GM23248 (cell line): ENCODE measurements around the gene EXOSC10.

DNA sequence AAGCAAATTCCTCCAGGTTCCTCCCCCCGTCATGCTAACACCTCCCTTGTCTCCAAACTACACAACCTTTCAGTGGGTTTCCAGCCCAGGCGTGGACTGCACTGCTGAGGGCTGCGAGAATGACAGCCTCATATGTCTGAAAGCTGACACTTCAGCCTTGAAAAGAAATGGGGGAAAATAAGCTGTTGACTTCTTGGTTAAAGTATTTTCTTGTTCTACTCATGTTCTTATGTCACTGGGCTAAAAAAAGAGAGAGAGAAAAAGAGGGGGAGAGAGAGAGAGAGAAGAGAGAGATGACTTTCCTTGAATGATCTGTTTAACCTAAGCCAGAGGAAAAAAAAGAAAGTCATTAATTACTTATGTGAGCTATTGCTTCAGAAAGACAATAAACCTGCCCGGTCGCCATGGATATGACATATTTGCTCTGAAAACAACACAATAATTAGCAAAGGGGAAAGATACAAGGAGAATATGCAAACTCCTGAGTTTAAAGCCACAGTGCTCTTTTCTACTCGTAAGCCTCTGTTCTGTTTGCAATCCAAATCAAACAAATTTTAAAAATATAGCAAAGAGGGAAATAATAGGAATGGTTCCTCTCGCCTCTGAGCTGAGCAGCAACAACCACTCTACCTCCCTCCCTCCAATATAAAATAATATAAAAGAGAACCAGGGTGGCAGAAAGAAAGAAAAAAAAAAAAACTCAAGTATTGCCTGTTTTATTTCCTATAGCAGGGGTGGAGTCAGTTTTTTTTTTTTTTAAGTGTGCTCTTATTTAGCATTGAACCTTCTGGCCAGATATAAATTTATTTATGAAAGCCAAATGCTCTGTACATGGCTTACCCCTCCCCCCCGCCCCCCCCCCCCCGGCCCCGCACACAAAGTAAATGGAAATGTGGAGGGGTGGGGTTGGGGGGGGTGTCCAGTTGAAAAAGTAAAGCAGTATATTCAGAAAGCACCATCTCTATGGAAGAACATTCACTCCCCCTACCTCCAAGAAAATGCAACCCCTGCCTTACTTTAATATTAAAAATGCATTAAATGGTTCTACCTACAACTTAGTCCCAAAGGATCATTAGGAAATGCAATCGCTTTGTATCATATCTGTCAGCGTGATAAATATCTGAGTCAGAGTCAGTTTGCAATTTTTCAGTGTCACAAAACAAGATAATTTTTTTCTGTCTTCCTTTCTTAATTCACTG is 4.6 kb downstream of the CASZ1 start:
- RAMPAGE, long total RNA = no peak

GRCh38 chr1:10856849-10857596 is 60.6 kb upstream of the CASZ1 start:
- RAMPAGE, long total RNA = no peak

DNA sequence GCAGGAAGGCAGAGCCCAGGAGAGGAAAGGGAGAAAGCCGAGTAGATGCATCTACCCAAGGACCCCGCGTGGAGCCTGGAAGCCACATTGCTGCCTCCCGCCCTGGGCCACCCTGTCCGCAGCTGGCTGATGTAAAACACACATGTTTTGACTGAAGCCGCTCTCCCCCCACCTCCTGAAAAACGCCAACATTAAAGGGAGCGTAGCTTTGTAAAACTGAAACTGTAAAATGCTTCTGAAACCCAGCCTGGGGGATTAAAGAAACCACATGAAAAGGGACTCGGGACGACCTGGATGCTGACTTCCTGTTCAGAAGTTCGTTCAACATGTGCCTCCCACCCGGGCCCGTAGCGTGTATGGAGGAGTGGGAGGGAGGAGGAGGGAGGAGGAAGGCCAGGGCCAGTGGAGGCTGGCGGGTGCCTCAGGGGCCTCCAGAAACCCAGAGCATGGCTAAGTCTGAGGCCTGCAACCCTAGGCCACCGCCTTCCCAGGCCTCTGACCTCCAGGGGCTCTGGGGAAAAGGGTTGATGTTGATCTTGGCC is 41.8 kb downstream of the C1orf127 start:
- RAMPAGE, long total RNA = no peak

DNA sequence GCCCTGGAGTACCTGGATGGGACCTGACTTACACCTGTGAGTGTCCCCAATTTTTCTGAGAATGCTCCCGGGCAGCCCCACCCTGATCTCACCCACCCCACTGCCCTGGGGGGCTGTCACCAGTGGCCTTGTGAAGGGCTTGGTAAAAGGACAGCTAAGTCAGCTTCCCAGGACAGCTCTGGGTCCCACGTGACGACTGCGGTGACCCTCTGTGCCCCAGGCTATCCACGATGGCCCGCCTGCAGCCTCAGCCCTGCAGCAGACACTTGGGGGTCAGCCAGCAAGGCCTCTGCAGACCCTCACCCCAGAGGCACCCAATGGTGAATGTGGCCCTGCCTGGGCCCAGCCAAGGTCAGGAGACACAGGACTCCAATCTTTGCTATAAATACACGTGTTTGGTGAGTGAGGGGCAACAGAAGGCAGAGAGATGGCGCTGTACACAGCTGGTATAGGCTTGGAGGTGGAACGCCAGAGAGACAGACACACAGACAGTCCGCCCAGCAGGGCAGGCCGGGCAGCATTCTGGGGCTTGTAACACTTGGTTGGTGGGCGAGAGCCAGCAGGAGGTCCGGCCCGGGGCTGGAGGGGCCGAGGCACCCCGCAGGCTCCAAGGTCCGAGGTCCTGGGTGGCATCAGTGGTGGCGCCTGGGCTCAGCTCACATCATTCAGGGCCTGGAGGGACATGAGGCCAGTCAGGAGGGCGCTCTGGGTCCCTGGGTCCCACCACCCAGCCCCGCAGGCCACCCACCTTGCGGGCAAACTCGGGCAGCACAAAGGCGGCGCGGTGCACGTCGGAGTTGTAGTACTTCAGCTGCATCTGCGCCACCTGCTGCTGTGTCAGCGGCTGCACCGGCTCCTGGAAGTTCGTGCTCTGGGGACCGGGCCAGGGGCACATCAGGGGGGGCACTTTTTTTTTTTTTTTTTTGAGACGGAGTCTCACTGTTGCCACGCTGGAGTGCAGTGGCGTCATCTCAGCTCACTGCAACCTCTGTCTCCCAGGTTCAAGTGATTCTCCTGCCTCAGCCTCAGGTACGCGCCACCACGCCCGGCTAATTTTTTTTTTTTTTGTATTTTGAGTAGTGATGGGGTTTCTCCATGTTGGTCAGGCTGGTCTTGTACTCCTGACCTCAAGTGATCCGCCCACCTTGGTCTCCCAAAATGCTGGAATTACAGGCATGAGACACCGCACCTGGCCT is 5.2 kb downstream of the SRM start:
- RAMPAGE, long total RNA = no peak

DNA sequence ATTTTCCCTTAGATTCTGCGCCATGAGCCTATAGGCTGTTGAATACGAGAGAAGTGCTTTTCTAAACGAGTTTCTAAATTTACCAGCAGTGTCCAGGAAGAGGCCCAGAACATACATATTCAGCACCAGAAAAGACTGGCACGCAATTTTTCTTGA is 700 bp upstream of the SRM start:
- RAMPAGE, long total RNA = no peak

GRCh38 chr1:11099115-11100194 is at the start of gene EXOSC10:
EXOSC10 (minus strand) TSS chr1:11099869.
- RAMPAGE, long total RNA = start-site peak on the minus strand at chr1:11099835-11099851, 82 and 357 reads in 2 replicates

DNA sequence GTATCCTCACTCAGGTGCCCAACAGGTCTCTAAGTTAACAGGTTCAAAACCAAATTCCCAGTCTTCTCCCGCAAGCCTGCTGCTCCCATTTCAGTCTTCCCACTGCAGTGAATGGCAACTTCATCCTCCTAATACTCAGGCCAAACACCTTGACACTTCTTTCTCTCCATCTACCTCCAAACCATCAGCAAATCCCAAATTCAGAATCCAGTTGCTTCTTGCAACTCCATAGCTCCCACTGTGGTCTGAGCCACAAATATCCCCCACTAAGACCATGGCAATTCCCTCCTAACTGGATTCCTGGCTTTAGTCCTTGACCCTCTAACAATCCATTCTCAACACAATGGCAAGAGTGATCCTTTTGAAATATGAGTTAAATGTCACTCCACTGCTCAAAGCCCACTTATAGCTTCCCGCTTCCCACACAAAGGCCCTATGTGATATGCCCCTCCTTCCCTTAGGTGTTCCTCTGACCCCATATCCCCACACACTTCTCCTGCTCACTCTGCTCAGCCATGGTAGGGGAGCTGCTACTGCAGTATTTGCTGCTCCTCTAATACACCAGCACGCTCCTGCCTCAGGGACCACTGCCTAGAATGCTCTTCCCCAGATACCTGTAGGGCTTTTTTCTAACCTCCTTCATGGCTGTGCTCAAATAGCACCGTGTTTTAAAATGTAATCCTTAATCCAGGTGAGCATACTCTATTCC is 11.5 kb downstream of the MTOR start:
- RAMPAGE, long total RNA = no peak

GRCh38 chr1:11314922-11315405 is 42.0 kb downstream of the UBIAD1 start:
- RAMPAGE, long total RNA = no peak

- RAMPAGE, long total RNA = no peak
Observed at GRCh38 chr1:11689650-11690123, 1.8 kb upstream of the DRAXIN start.

GRCh38 chr1:11693209-11693724 is 1.8 kb downstream of the DRAXIN start:
- RAMPAGE, long total RNA = no peak

DNA sequence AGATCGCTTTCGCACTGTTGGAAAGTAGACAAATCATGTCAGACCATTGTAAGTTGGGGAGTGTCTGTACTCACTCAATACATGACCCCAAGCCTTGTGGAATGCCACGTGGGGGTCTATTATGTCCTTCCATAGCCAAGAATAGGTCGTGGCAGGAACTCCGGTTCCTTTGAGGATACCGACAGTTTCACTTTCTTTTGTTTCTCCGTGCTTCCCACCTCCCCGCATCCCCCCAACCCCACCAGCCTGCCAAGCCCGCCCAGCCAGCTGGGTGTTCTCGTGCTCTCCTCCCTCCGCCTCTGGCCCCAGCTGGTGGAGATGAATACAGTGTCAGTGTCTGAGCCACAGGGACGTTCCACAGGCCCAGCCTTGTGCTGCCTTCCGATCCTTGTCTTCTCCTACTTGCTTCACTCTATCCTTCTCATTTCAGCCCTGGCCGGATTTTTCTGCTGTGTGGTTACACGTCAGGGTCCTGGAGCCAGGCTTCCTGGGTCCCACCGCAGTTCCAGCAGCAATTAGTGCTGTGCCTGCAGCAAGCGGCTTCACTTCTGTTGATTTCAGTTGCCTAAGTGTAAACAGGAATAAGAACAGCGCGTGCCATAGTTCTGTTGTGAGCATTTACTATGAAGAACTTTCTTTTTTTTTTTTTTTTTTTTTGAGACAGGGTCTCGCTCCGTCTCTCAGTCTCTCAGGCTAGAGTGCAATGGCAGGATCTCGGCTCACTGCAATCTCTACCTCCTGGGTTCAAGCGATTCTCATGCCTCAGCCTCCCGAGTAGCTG is 4.1 kb upstream of the AGTRAP start:
- RAMPAGE, long total RNA = no peak

DNA sequence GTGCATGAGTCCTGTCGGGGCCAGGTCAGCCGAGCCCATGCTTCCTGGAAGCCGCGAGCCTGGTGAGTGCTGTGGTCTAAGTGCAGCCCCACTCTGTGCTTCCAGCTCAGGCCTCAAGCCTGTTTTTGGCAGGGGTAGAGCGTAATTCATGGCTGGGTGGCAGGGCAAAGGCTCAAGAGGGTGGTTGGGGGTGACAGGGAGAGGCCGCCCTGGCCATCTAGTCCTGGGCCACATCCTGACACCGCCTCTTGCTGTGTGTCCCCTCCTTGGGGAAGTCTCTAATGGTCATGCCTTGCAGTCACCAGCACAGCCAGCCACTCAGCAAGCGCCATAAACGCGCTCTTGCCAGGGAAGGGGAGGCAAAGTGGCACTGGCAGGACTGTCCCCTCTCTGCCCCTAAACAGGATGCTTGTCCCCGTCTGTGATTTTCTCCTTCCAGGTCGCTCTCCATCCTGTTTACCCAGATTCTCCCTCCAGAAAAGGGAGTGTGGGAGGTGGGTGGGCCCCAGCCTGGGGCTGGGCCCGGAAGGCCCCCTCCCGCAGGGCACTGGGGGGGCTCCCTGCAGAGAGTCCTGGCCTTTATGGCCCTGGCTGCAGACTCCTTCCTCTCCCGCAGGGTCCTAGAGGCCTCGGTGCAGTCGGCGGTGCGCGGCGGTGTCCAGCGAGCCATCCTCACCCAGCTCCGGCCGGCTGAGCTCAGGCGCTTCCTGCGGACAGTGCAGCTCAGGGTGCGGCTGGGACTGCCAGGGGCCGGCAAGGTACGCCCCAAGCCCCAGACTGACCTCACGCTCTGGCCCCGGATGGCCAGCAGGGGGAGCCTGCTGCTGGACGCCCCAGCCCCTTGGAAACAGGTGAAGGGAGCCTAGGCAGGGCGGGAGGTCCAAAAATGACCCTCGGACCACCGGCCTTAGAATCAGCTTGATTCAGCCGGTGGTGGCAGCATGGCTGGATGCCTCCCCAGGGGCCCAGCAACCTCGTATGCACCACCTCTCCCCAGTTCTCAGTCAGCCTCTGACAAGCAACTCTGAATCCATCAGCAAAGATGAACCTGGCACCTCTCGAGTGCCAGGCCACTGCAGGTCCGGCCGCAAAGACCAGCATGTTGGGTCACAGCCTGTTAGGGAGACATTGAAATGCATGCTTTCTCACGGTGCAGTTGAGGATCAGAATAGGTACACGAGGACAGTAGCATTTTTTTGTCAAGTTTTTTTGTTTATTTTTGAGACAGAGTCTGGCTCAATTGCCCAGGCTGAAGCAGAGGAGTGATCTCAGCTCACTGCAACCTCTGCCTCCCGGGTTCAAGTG is 20.8 kb downstream of the MTHFR start:
- RAMPAGE, long total RNA = no peak

DNA sequence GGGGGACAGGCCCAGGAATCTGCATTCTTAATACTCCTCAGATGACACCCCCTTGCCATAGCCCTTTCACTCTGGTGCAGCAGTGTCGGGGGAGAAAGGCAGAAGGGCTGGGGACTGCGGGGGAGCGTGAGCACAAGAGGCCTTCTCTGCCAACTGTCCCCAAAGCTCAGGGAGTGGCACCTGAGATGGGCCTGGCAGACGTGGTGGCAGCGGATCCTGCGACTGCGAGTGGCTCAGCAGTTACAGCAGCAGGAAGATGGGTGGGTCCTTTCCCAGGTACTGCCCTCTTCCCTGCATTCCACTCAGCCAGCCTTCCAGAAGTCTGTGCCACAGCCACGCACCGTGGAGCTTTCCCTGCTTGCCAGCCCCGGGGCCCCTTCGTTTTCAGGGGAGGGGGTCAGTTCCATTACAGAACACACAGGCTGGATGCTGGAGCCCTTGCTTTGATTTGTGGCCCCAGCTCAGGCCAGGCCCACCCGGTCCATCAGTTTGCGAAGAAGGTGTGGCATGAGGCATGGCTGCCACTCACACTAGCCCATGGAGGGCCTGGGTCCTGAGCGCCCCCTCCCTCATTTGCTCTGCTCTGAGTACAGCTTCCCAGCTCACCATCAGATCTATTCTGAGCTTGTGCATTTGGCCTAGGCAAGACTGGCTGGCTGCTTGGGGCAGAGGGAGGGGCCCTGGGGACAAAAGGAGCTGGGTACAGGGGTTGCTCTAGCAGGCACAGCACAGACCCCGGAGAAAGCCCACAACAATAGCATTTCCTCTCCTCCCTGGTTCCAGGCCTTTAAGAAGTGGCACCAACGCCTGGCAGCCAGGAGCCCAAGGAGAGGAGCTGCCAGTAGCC is 17.1 kb downstream of the MTHFR start:
- RAMPAGE, long total RNA = no peak

GRCh38 chr1:11794557-11794897 is 11.2 kb downstream of the MTHFR start:
- RAMPAGE, long total RNA = no peak

GRCh38 chr1:11833105-11833877 is 14.3 kb downstream of the NPPA start:
- RAMPAGE, long total RNA = no peak

- RAMPAGE, long total RNA = no peak
Observed at GRCh38 chr1:11919447-11920666, 6.4 kb downstream of the KIAA2013 start.

DNA sequence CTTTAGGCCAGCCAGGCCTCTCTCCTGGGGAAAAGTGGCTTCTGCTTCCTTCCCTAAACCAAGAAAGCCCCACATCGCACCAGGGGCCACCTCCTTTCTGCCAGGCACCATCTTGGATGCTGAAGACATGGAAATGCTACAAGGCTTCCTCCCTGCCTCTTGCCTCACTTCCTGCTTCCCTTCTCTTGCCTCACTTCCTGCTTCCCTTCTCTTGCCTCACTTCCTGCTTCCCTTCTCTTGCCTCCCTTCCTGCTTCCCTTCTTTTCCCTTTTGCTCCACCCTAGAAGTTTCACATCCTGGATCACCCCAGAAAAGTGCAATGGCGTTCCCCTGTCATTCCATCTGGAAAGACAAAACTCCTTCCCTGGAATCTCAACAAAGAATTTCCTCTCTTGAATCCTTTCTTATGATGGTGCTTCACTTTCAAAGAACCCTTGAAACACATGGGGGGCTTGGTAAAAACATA is 18.7 kb downstream of the TNFRSF8 start:
- RAMPAGE, long total RNA = no peak

DNA sequence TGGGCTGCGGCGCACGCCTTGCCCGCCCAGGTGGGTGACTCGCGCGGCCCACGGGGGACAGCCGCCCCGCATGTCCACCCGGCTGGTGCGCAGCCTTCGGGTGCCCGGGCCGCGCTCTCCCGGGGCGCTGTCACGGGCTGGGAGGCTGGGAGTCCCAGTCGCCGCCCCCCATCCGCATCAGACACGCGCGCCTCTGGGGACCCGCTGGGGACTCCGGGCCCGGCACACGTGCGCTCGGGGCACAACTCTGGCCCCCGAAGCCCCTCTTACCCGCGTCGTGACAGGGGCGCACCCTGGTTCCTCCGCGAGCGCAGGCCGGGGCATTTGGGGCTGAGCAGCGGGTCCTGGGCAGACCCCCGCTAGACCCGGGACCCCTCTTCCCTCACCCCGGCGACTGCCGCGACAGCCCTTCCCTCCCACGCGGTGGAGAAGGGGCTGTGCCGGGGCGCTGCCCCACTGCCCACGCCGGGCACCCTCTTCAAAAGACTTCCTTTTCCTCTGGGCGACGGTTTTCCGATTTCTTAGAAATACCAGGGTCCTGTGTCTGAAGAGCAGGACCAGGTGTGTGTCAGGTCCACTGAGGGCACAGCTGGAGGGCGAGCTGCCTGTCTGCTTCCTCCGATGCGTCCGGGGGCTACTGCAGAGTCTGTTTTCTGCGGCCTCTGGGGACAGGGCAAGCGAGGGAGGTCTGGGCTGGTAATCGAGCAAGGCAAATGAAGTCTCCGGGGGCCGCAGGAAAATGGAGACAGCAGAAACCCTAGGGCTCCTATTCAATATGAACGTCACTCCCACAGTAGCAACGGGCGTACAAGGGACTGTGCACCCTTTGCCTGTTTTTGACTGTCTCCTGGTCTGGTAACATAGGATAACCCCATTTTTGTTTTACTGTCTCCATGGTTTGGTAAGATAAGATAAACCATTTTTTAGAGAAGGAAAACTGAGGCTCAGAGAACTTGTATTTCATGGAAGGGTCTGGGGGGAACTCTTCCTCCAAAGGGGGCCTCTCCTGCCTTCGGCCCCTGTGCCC is 662 bp downstream of the TNFRSF1B start:
- RAMPAGE, long total RNA = no peak

DNA sequence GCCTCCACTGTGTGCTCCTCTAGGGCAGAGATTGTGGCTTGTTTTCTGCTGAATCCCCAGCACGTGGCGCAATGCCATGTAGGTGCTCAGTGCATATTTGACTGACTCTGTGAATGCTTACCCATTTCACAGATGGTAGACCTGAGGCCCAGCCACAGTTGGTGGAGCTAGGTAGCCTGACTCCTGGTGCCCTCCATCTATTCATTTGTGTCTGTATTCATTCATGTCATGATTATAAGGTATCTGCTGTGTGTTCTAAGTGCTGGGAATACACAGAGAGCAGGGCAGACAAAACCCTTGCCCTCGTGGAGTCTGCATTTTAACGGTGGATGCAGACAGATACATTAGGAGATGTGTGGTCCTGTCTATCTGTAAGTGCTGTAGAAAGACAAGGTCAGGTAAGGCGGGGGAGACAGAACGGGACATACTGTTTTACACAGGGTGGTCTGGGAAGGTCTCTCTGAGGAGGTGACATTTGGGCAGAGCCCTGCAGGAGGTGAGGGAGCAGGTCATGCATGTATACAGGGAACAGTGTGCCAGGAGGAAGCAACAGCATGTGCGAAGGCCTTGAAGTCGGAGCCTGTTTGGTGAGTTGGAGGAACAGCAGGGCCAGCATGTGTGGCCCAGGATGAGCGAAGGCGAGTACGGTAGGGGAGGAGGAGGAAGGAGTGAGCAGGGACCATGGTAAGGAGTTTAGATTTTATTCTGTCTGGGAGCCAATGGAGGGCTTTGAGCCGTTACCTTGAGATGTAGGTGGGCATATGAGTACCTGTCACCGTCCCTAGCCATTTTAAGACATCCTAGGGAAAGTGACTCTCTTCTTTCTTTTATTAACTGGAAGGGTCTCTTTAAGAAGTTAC is 22.8 kb downstream of the TNFRSF1B start:
- RAMPAGE, long total RNA = no peak

- RAMPAGE, long total RNA = no peak
Observed at GRCh38 chr1:12204764-12205239, 25.0 kb upstream of the VPS13D start.